Colic lymph node (tissue), 1 donor: ENCODE measurements around the gene NPBWR2.

DNA sequence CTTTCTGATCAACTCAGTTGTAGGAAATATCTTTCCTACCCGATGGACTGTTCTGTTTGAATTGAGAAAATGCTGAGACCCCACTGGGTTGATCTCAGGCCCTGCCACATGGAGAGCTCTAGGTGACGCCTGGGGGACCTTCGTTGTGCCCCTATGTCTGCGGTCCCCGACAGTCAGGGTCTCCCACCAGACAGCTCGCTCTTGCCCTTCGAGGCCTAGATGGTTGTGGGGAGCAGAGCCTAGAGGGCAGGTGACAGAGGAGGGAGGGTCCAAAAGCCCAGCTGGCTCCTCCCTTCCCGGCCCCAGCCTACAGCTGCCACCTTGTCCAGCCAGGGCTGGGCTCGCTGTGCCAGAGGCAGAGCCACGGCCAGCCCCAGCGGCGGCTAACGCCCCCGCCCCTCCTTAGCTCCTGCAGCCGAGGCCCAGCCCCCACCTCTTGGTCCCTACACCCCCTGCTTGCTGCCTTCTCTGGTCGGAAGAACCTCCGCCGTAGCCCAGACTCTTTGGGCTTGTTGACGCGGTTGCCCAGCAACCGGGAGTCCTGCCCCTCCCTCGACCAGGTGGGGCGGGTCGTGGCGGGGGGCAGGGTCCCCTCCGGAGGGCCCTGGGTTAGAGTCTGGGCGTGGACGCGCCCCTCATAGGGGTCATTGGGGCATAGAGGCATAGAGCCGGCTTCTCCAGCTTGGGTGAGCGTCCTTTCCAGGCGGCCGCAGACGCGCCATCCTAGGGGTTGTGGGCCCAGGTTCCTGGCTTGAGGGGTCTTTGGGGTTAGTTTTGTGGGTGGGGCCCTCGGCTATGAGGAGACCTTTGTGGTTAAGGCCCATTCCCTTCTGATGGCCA is 485 bp upstream of the LKAAEAR1 start:
- PRO-cap, result no peak

GRCh38 chr20:64107410-64107761 is at the start of gene NPBWR2:
NPBWR2 (minus strand) TSS chr20:64107565.
- PRO-cap, result bidirectional peak, plus-strand start at chr20:64107622, minus-strand start at chr20:64107533

- PRO-cap, result no peak
Measured at GRCh38 chr20:64255899-64256281, 342 bp downstream of the PCMTD2 start.

- PRO-cap, result no peak
Measured at GRCh38 chr20:64328644-64329143, 73.1 kb downstream of the PCMTD2 start.